ENCODE measurements around the genes HOXC5 and HNRNPA1.

- RRBS: no CpG with 5 or more reads among the region's 2 CpGs
Observed at GRCh38 chr12:53659563-53659986, 16.3 kb downstream of the ATP5MC2 start.

DNA sequence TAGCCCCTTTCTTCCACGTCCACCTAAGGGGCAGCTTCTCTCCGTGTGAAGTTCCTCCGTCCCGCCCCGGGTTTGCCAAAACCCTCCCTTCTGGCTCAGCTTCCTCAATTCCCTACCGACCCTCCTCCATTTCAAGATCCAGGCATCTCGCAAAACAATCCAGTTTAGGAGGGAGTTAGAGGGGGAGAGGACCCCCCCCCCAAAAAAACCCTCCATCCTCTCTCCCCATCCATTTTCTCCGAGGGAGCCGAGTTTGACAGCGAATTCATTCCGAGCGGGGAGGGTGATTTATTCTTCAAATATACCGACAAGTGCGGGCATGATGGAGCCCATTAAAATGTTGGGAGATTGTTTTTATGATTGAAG is 20.9 kb upstream of the ATP5MC2 start:
- RRBS: no CpG with 5 or more reads among the region's 14 CpGs

DNA sequence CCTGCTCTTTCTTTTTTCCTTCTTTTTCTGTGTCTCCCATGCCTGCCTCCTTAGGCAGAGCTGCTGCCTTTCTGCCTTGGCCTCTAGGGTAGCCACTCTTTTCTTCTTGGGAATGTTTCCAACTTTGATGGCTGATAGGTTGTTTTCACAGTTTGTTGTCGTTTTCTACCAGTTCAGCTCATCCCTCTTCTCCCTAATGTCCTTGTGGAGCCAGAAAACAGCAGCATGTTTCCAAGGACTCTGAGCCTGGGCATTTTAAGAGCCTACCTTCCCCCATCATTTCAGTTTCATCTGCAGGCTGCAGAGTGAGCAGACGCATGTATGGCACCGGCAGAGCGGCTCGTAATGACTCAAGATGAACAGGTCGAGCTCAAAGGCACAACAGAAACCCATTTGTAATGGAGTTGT is 79.3 kb upstream of the CALCOCO1 start:
- RRBS: no CpG with 5 or more reads among the region's 6 CpGs

- RRBS: 15% methylated on average over 22 of the region's 58 CpGs
Observed at GRCh38 chr12:53939437-53940152, 964 bp downstream of the HOXC13 start.

DNA sequence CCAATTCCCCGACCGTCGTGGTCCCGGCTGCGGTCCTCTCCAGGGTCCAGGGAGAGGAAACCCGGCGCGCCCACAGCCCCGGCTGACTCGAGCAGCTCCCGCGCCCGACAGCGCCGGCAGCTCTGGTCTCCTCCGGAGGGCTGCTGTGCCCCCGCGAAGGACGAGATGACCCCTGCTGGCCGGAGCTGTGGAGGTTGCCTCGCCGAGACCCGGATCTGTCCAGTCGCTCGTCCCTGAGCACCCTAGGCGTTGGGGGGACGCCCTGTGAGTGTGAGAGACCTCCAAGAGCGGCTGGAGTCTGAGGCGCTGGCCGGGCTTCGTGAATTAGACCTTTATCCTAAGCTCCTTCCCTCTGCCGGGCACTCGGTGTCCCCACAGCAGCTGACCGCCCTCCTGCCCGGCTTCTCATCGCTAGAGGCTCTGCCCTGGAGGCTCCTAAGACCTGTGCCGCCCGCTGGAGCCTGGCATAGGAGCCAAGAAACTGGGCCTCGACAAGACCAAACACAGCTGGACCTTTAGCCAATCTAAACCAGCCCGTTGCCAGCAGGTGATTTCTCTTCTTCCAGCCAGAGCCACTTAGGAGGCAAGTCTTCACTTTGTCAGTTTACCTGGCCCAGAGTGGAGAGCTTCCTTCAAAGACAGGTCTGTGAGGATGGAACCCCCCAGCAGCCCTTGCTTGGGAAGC is 6.8 kb downstream of the HOXC12 start:
- RRBS: 41% methylated on average over 26 of the region's 40 CpGs

DNA sequence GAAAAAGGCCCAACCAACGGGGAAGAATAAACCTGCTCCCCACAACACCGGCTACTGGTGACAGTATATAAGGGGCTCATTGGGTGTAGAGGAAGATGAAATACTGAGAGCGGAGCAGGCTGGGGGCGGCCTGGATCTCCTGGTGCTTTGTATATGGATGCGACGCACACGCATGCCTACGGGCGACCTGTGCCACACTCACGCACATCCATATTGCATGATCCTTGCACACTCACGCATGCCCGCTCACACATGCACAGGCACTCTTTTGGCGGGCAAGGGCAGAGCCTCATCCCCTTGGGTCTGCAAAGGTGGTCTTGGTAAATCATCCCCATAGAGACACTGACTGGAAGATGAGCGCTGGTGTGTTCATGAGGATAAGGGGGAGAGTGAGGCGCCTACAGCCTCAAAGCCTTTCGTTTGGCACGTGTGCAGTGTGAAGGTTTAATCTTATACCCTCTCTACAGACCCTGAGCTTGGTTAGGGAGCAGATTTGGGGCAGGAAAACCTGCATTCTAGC is 2.2 kb downstream of the HOXC10 start:
- RRBS: no CpG with 5 or more reads among the region's 17 CpGs

- RRBS: no CpG with 5 or more reads among the region's 5 CpGs
Observed at GRCh38 chr12:53987566-53988146, 2.7 kb downstream of the HOXC10 start.

DNA sequence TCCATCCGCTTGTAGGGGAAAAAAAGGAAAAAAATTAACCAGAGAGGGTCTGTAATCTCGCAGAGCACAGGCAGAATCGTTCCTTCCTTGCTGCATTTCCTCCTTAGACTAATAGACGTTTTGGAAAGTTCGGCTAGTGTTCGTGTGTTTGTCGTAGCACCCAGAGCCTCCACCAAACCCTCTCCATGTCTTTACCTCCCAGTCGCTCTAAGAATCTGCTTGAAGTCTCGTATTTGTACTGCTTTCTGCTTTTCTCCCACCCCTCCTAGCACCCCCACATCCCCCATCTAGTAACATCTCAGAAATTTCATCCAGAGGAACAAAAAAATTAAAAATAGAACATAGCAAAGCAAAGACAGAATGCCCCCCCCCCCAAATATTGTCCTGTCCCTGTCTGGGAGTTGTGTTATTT is 4.8 kb downstream of the HOXC10 start:
- RRBS: no CpG with 5 or more reads among the region's 9 CpGs

GRCh38 chr12:53997711-53998330 is 2.1 kb upstream of the HOXC9 start:
- RRBS: 71% methylated on average over 6 of the region's 16 CpGs

DNA sequence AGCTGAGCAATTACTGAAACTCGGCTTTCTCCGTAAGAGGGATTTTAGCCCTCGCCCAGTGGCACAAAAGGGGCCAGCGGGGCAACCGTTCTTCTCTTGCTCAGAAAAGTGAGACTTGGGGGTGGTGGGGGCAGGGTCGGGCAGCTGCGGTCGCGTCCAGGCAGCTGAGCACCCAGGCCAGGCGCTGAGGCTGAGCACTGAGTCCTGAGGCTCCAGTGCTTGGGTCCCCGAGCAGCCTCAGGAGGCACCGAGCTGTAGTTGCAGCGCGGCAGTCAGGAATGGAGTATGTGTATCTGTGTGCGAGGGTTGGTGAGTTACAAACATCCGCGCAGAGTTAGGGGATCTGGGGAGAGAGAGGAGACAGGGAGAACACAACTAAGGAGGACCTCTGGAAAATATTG is 4.1 kb upstream of the HOXC6 start:
- RRBS: no CpG with 5 or more reads among the region's 17 CpGs

DNA sequence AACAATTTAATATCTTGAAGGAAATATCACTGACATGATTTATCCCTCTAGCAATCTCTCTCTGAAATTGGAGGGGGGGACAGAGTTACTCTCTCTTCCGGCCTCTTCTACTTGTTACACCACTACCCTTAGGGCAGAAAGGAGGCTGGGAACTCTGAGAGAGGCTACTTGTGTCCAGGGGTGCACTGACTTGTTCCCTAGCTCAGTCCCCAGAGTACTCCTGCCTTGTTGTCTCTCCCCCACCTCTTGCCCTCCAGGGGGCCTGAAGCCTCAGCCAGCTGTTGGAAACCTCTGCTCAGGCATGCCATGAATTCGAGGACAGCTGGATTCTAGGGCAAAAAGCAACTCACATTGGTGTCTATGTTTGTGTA is 2.2 kb upstream of the HOXC6 start:
- RRBS: no CpG with 5 or more reads among the region's 2 CpGs

DNA sequence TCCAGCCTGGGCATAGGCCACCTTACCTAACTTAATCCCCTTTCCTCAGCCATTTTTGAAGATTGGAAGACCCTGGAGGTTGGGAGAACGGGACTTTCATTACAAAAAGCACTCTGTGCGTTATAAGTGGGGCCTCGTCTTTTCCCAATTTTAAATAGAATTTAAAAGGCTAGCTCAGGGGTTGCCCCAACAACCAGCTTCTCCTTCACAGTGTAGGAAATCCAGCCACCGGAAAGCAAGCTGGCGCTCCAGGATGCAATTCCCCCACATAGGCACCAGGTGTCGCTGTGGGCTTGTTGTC is 430 bp upstream of the HOXC5 start:
- RRBS: 2% methylated on average over 3 of the region's 6 CpGs

DNA sequence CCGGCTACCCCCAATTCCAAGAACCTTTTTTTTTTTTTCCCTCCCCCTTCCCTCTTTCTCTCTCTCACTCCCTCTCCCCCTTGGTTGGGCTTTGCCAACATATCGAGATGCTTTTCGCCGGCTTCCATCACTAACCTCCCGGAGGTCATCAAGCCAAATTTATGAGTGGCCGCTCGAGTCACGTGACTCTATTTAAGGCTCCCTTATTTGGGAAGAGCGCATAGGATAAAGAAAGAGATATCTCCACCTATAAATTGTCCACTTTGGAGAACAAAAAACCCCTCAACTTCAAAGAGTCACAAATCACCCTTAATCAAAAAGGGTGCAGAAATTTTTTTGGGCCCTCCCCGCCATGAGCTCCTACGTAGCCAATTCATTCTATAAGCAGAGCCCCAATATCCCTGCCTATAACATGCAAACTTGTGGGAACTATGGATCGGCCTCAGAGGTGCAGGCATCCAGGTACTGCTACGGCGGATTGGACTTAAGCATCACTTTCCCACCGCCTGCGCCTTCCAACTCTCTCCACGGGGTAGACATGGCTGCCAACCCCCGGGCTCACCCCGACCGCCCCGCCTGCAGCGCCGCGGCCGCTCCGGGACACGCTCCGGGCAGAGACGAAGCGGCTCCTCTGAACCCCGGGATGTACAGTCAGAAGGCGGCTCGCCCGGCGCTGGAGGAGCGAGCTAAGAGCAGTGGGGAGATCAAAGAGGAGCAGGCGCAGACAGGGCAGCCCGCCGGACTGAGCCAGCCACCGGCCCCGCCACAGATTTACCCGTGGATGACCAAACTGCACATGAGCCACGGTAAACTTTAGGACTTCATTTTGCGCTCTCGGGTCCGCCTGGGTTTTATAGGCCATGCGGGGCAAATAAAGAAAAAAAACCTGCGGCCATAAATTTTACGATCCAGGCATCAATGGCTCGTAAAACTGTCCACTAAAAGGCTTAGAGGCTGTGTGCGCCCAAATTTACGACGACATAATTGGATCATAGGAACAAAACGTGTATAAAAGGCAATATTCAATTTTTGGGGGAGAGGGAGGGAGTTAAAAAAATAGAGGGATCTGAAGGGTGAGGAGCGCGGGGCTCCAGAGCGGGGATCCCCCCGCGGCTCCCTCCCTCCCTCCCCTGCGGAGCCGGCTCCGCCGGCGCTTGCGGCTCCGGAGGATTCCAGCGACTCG is at the start of gene HOXC5:
TSS of gene HOXC5 (plus strand) at position 280 of the 1,183 bp plus-strand sequence.
- RRBS: 8% methylated on average over 22 of the region's 68 CpGs

DNA sequence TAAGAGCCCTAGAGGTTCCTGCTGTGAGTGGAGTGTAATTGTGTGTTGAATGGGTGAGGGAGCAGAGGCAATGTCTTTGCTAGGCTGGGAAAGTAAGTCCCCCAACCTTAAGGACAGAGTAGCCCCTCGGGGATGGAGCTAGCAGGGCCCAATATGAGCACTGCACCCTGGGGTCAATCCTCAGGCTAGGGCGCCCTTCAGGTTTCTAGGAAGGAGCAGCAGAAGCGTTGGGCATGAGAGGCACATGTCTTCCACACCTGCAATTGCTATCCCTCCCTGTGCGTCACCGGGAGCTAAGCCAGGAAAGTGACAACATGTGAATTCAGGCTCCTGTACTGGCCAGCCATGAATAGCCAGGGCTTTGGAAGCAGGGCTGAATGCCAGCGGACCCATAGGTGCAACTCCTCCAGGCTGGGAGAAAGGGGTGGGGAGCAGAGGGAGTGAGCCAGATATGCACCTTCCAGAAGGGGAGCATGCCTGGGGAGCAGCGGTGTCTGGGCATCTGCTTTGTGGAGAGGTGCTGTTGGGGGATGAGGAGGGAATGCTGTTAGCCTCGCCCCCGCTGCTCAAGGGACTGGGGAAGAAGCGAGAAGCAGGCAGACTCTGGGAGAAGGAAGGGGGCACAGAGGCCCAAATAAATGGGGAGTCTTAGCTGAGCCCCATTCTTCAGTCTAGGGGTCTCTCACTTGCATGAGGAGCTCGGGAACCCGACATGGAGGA is 6.1 kb downstream of the HOXC5 start:
- RRBS: no CpG with 5 or more reads among the region's 12 CpGs

- RRBS: no CpG with 5 or more reads among the region's 30 CpGs
Observed at GRCh38 chr12:54051970-54052634, 1.5 kb upstream of the HOXC4 start.

DNA sequence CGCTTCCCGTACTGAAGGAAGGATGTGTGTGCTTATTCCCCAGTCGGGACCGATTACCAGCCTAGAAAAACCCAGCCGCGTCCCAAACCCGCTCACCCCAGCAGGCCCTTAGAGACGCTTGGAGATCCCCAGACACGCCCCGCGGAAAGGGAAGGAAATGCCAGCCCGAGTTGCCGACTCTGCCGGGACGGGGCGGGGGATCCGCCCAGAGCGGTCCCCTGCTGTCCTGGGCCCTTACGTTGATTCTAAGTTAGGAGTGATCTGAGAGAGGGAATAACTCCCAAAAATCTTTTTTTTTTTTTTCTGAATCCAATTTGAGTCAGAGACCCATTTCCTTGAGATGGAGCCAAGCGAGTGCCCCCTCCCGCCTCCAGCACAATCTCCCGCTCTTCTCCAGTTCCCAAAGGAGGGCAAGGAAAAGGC is 61.8 kb downstream of the SMUG1 start:
- RRBS: no CpG with 5 or more reads among the region's 22 CpGs

GRCh38 chr12:54173027-54173788 is 15.6 kb downstream of the SMUG1 start:
- RRBS: 4% methylated on average over 9 of the region's 62 CpGs

- RRBS: 33% methylated on average over 3 of the region's 10 CpGs
Observed at GRCh38 chr12:54197308-54198018, 8.7 kb upstream of the SMUG1 start.

DNA sequence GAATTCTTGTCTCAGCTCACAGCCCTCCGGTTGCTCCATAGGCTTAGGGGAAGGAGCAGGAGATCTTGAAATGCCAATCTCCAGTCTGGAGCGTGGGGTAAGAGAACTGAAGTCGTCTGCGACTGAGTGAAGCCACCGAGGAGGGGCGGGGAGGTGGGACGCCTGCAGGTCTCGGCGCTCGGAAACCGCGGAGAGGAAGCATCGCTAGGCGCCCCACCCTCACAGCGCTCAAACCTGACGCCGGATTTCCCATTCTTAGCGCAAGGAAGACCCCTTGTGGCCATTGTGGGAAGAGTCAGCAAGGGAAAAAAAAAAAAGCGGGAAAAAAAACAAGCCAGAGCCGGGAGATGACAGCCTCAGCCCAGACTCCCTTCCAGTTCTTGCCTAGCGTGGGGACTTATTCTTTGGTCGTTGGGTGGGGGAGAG is 28.2 kb upstream of the SMUG1 start:
- RRBS: 2% methylated on average over 2 of the region's 22 CpGs

DNA sequence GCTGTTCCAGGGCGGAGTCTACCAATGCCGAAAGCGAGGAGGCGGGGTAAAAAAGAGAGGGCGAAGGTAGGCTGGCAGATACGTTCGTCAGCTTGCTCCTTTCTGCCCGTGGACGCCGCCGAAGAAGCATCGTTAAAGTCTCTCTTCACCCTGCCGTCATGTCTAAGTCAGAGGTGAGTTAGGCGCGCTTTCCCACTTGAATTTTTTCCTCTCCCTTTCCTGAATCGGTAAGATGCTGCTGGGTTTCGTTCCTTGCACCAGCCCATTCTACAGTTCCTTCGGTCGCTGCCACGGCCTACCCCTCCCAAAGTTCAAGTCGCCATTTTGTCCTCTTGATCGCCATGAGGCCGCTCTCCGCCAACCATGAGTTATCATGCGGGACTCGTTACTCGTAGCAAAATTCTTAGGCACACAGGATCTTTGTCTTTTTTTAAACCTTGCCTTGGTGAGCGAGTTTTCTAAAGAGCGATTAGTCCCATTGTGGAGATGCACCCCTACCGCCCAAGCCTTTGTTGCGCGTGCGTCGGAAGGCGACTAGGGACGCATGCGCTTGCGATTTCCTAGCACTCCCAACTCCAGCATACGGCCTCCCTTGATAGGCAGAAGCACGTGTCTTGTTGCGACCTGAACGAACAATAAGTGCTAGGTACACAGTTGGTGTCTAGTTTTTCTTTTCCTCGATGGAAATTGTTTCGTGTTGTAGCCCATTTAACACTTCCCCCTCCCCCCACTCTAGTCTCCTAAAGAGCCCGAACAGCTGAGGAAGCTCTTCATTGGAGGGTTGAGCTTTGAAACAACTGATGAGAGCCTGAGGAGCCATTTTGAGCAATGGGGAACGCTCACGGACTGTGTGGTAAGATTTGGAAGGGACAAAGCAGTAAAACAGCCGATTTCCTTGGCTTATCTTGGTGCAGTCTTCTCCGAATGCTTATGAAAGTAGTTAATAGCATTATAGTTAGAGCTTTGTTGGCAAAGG is at the start of gene HNRNPA1:
TSS of gene HNRNPA1 (plus strand) at position 77 of the 976 bp plus-strand sequence.
- RRBS: no CpG with 5 or more reads among the region's 49 CpGs